Colonic mucosa (tissue), 1 donor: ENCODE measurements around a stretch of chr2.

- PRO-cap: unidirectional peak, minus-strand start at chr2:65082598; unidirectional peak, minus-strand start at chr2:65082662
Observed at GRCh38 chr2:65082398-65083701, 26.6 kb downstream of the CEP68 start.

- PRO-cap: no peak
Observed at GRCh38 chr2:65090357-65090836, 34.2 kb downstream of the CEP68 start.

GRCh38 chr2:65098573-65099385 lies 31.1 kb downstream of the RAB1A start:
- PRO-cap: no peak

DNA sequence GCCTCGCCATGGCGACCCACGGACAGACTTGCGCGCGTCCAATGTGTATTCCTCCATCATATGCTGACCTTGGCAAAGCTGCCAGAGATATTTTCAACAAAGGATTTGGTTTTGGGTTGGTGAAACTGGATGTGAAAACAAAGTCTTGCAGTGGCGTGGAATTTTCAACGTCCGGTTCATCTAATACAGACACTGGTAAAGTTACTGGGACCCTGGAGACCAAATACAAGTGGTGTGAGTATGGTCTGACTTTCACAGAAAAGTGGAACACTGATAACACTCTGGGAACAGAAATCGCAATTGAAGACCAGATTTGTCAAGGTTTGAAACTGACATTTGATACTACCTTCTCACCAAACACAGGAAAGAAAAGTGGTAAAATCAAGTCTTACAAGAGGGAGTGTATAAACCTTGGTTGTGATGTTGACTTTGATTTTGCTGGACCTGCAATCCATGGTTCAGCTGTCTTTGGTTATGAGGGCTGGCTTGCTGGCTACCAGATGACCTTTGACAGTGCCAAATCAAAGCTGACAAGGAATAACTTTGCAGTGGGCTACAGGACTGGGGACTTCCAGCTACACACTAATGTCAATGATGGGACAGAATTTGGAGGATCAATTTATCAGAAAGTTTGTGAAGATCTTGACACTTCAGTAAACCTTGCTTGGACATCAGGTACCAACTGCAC lies 22.4 kb upstream of the ACTR2 start:
- PRO-cap: no peak

DNA sequence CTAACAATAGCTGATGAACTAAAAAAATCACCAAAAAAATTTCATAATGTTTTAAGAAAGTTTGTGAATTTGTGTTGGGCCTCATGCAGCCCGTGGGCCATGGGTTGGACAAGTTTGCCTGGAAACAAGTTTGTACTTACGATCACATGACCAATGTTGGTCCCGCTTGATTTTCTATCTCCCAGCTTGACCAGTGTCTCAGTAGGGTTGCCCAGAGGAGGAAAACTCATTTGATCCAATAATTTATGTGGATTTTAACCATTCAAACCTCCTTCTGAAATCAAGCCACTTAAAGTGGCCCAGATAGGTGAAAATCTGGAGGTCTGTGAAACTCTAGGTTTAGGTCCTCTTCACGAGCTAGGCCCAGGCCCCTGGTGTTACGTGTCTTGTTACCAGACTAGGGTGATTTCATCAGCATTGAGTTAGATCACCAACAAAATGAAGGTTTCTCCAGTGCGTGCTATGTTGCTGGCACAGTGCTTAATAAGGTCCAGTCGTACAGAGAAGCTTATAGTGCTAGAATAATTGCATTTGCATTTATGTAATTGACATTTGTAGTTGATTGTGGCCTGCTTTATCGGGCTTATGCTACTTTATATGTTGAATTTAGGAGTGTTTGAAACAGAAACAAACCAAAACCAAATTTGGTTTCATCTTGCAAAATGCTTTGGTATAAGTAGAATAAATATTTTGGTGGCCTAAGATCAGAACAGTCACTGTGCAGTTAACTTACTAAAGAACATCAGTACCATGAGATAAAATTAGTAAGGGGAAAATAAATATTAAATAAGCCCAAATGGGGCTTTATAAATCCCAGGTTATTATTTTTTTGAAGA lies 4.4 kb downstream of the ACTR2 start:
- PRO-cap: unidirectional peak, plus-strand start at position 193 of the sequence

- PRO-cap: no peak
Observed at GRCh38 chr2:65351214-65351947, 81.0 kb downstream of the SPRED2 start.

- PRO-cap: no peak
Observed at GRCh38 chr2:65370565-65371267, 61.7 kb downstream of the SPRED2 start.

- PRO-cap: no peak
Observed at GRCh38 chr2:65943170-65943493, 491.8 kb upstream of the MEIS1 start.

DNA sequence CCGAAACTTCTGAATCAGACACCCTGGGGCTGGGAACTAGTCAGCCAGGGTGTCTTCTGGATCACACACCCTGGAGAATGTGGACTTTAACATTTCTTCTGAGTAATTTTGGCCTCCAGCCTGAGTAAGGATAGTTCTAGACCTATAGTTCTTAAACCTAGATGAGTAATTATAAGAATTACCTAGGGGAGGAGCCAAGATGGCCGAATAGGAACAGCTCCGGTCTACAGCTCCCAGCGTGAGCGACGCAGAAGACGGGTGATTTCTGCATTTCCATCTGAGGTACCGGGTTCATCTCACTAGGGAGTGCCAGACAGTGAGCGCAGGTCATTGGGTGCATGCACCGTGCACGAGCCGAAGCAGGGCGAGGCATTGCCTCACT lies 44.0 kb upstream of the MEIS1 start:
- PRO-cap: no peak

GRCh38 chr2:66439038-66439615 lies 4.2 kb downstream of the MEIS1 start:
- PRO-cap: no peak

GRCh38 chr2:66441718-66441972 lies 6.7 kb downstream of the MEIS1 start:
- PRO-cap: no peak

- PRO-cap: no peak
Observed at GRCh38 chr2:66443687-66444469, 9.0 kb downstream of the MEIS1 start.

DNA sequence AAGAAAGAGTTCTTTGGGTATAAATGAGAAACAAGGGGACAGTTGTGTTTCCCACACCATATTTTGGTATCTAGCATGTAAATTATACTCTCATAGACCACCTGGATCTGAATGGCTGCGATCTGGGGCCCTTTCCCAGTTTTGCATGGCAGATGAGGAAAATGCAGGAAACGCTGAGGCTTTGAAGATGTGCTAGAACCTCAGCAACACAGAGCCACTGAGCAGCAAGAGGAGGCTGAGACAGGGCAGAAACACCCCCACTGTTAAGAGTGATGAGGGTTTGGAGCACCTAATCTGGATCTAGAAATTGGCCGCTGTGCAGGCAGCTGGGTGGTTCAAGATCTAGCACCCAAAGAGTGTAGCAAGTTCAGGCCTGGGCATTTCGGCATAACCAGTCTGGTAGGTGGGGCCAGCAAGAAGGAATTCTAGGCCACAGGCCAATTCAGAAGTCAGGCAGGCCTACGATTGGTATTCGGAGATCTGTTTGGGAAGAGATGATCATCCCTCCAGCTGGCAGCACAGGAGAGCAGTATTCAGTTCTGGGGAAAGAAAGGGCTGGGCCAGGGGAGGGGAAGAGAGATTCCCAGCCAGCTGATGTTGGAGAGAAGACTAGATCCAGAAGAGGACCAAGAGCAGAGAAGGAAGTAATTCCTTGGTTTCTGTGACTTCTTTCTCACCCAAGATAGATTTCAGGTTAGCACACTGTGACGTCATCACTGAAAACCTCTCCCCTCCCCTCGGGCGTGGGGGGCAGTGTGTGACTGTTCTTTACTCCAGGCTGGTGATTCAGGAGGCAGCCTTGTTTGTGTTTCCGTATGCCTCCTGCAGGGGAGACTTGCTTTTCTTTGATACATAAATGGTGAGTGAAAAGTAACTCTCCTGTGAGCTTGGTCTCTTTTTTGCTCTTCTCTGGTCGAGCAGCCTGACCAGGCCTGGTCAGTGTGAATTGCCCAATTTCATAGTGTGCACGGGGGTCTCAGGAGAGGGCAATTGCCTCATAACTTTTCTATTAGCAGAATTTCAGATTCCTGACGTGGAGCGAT lies 60.9 kb downstream of the MEIS1 start:
- PRO-cap: no peak

DNA sequence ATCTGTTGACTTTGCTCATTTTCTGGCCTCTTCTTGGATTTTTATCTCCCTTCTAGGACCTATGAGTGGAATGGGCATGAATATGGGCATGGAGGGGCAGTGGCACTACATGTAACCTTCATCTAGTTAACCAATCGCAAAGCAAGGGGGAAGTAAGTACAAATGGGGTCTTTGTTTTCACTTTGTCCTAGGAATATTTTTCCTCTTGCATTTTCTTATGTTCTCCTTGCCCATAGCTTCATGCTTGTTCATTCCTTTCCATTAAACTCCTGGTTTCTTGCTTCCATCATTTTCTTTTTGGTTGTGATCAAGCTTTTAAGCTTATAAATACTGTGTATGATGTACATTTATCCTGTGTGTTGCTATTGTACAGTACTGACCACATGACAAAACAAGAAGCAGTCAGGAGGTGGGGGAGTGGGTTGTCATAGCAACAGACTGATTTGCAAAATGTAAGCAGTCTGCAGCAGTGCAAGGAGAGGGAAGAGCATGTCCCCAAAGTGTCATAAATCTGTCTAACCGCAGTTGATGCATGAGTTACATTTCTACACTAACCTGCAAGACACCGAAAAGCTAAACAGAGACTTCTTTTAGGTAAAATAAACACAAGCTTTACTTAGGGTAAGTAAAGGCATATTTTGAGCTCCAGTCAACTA lies 134.2 kb downstream of the MEIS1 start:
- PRO-cap: no peak

DNA sequence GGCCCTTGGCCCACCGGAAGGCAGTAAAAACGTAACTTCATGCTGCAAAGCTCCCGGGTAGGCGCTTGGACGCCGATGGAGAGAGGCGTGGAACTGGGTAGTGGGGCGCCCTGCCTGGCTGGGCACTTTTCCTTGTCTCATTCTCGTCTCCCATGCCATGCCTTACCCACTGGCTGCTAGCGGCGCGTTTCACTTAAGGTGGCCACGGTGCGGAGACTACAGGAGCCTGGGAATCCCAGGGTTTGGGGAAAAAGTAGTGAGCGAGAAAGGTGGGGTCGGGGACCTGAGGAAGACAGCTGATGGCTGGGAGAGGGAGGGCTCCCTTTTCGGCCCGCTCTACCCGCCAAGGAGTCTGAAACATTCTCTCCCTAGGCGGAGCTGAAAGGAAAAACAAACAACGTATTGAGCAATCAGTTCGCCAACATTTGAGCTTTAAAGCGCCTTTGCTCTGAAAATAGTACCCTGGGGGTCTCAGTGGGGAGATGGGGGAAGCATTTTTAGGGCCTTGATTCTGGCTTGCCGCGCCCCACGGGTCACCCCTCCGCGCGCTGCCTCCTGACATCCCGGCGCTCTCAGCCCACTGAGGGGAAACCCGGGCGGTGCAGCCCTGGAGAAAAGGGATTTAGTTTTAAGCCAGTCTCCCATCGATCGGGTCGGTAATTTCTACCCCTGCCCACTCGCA lies 142.0 kb downstream of the MEIS1 start:
- PRO-cap: bidirectional peak, plus-strand start at position 625 of the sequence, minus-strand start at position 582 of the sequence

DNA sequence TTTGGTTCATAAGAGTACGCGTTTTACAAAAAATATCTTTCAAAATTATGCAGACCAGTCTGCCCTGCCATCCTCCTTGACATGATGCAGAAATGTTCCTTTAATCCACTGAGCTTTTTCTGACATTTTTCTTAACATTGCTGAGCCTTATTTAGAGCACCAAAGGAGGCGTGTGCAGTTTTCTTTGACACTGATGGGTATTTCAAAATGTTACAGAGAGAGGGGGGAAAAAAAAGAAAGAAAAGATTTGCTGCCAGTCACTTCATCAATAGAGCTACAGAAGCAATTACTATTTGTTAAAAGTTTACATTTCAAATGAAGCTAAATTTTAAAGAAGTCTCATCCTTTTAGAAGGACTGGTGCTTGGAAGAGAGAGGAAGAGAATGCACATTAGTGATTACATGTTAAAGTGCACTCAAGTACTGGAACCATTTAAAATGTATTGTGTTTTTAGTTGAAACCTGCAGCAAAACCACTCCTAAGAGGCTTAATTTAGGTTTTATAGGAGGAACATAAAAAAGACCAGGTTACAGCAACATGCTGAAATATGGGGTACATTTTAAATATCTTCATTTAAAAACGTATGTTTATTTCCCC lies 258.2 kb downstream of the MEIS1 start:
- PRO-cap: no peak

GRCh38 chr2:66805133-66805512 lies 370.2 kb downstream of the MEIS1 start:
- PRO-cap: no peak

DNA sequence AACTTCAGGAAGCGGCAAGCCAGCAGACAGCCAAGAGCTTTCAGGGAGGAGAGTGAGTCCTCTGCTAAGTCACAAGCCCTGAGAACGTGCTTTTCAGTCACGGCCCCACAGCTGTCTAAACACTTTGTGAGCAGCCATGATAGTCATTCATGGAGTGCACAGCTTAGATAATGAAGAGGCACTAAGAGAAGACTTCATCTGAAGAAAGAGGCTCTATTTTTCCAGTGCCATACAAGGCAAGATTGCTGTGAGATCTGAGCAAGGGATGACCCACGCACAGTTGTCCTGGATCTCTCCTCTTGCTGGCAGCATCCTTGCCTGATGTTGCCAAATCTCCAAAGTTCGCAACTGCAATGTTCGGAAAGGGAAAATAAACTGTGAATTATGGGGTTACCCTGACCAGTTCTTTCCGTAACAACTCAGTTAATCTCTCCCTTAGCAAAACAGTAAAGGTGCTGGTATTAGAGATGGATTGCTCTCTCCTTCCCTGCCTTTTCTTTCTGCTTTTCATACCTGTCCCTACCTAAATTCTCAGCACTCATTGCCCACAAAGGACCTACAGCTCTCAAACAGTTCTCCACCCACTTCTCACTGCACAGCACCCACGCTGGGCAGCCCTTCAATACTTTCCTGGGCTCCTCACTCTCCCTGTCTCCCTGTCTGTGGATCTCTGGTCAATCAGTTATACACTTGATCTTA lies 418.8 kb downstream of the MEIS1 start:
- PRO-cap: no peak

GRCh38 chr2:67065260-67065501 lies 332.0 kb upstream of the ETAA1 start:
- PRO-cap: no peak

GRCh38 chr2:68063811-68064479 lies 1.1 kb upstream of the C1D start:
- PRO-cap: no peak